Skeletal muscle tissue (tissue), 7 donors: ENCODE results near the genes MFAP1 and FRMD5.

GRCh38 chr15:41921629-41922180 is 27.9 kb upstream of the SPTBN5 start:
- PRO-cap, 3 experiments: no peak in any of the 3 experiments
- RAMPAGE, long total RNA: no peak
- RRBS, 2 experiments: no CpG with 5 or more reads among the region's 7 CpGs

- PRO-cap, 3 experiments: no peak in any of the 3 experiments
- RAMPAGE, long total RNA: no peak
Observed at GRCh38 chr15:41946863-41947197, 25.5 kb downstream of the EHD4 start.

DNA sequence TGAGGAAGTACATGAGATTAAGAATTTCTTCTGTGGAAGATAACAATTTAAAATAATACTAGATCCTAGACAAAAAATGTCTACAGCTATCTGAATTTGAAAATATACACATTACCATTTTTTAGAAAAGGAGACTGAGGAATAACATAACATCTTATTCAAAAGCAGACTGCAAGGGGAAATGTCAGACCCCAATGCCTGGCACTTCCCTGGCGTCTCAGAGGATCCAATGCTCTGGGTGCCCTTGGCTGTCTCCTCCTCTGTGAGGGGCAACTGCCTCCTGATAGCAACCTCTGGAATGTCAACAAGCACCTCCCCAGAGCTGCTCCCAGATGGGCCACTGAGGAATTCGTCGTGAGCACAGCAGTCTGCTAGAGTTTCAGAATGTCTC is 22.7 kb downstream of the EHD4 start:
- PRO-cap, 3 experiments: no peak in any of the 3 experiments
- RAMPAGE, long total RNA: no peak
- RRBS, 2 experiments: no CpG with 5 or more reads among the region's 3 CpGs

- PRO-cap, 3 experiments: no peak in any of the 3 experiments
- RAMPAGE, long total RNA: no peak
- RRBS, 2 experiments: no CpG with 5 or more reads among the region's 12 CpGs
Observed at GRCh38 chr15:42157587-42158500, 1.4 kb upstream of the PLA2G4F start.

DNA sequence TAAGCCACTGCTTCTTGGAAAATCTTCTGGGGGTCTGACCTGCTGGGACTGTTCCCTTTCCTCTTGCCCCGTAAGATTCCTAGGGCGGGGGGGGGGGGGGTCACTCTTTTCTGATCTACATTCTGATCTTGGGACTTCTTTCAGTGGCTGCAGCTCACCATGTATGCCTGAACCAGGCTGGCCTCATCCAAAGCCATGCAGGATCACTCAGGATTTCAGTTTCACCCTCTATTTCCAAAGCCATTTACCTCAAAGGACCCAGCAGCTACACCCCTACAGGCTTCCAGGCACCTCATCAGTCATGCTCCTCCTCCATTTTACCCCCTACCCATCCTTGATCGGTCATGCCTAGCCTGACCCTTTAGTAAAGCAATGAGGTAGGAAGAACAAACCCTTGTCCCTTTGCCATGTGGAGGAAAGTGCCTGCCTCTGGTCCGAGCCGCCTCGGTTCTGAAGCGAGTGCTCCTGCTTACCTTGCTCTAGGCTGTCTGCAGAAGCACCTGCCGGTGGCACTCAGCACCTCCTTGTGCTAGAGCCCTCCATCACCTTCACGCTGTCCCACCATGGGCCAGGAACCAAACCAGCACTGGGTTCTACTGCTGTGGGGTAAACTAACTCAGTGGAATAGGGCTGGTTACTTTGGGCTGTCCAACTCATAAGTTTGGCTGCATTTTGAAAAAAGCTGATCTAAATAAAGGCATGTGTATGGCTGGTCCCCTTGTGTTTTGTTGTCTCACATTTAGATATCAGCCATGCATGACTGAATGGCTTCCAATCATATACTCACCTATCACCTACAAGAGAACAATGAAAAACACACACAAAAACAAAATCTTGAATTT is 52.5 kb downstream of the CAPN3 start:
- PRO-cap, 3 experiments: no peak in any of the 3 experiments
- RAMPAGE, long total RNA: no peak
- RRBS, 2 experiments: no CpG with 5 or more reads among the region's 9 CpGs

- PRO-cap, 3 experiments: peak in 1 of 3 experiments; most common plus-strand start chr15:42458229 (in 1); most common minus-strand start chr15:42458007 (in 1)
- RAMPAGE, long total RNA: no peak
- RRBS, 2 experiments: no CpG with 5 or more reads among the region's 3 CpGs
Observed at GRCh38 chr15:42457920-42458434, 33.0 kb downstream of the ZNF106 start.

GRCh38 chr15:42508083-42508780 is 12.8 kb downstream of the SNAP23 start:
- PRO-cap, 3 experiments: no peak in any of the 3 experiments
- RAMPAGE, long total RNA: no peak
- RRBS, 2 experiments: no CpG with 5 or more reads among the region's 11 CpGs

GRCh38 chr15:42730251-42731031 is 6.5 kb downstream of the CDAN1 start:
- PRO-cap, 3 experiments: no peak in any of the 3 experiments
- RAMPAGE, long total RNA: no peak
- RRBS, 2 experiments: 77 to 81% methylated on average over 11 of the region's 23 CpGs

- PRO-cap, 3 experiments: no peak in any of the 3 experiments
- RAMPAGE, long total RNA: no peak
- RRBS, 2 experiments: no CpG with 5 or more reads among the region's 14 CpGs
Observed at GRCh38 chr15:42919616-42920118, 911 bp downstream of the TTBK2 start.

DNA sequence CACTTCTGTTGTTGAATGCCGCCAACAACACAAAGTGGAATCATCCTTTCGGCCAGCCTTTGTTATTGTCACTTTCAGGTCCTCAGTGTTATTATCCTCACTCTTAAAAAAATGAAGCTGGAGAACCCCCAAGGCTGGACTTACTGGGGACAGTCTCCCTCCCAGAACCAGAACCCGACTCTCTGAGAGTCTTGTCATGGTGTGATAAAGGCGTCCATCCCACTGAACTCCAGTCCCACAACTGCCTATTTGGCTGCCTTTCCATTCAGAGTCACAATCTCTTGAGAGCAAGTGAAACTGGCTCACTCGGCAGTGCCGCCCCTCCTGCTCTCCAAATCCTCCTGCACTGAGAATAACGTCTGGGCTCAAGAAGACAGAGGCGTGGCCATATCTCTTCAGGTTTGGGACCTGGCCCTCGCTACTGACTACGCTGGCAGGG is 1.3 kb downstream of the LCMT2 start:
- PRO-cap, 3 experiments: no peak in any of the 3 experiments
- RAMPAGE, long total RNA: no peak
- RRBS, 2 experiments: no CpG with 5 or more reads among the region's 10 CpGs

DNA sequence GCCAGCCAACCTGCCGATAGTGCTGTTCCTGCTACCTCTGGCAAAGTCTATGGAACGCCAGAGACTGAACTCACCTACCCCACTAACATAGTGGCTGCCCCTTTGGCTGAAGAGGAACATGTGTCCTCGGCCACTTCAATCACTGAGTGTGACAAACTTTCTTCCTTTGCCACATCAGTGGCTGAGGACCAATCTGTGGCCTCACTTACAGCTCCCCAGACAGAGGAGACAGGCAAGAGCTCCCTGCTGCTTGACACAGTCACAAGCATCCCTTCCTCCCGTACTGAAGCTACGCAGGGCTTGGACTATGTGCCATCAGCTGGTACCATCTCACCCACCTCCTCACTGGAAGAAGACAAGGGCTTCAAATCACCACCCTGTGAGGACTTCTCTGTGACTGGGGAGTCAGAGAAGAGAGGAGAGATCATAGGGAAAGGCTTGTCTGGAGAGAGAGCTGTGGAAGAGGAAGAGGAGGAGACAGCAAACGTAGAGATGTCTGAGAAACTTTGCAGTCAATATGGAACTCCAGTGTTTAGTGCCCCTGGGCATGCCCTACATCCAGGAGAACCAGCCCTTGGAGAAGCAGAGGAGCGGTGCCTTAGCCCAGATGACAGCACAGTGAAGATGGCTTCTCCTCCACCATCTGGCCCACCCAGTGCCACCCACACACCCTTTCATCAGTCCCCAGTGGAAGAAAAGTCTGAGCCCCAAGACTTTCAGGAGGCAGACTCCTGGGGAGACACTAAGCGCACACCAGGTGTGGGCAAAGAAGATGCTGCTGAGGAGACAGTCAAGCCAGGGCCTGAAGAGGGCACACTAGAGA is 6.6 kb downstream of the MAP1A start:
- PRO-cap, 3 experiments: no peak in any of the 3 experiments
- RAMPAGE, long total RNA: no peak
- RRBS, 2 experiments: no CpG with 5 or more reads among the region's 8 CpGs

DNA sequence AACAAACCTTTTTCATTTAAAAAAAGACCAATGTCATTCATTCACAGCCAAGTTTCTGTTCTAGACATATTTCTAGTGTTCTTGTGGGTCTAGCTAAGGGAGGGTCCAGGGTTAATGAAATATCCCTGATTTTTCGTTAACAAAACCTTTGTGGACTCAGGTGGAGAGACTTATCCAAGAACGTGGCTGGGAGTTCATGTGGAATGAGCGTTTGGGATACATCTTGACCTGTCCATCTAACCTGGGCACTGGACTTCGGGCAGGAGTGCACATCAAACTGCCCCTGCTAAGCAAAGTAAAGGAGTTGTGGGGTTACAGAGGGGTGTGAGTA is 4.2 kb downstream of the CKMT1B start:
- PRO-cap, 3 experiments: no peak in any of the 3 experiments
- RAMPAGE, long total RNA: no peak
- RRBS, 2 experiments: no CpG with 5 or more reads among the region's 4 CpGs

DNA sequence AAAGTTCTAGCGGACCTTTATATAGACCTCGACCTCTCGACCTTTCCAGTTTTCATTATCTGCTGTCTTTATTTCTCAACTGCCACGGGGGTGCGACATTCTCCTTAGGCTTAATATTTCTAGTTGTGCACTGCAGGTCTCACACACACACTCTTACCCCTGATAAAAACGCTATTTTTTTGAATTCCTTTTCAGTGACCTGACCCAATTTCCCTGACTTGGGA is 5.6 kb upstream of the CKMT1A start:
- PRO-cap, 3 experiments: no peak in any of the 3 experiments
- RAMPAGE, long total RNA: no peak
- RRBS, 2 experiments: no CpG with 5 or more reads among the region's 6 CpGs

- PRO-cap, 3 experiments: no peak in any of the 3 experiments
- RAMPAGE, long total RNA: no peak
- RRBS, 2 experiments: no CpG with 5 or more reads among the region's 3 CpGs
Observed at GRCh38 chr15:43748408-43748741, 2.1 kb downstream of the PDIA3 start.

- PRO-cap, 3 experiments: peak in 3 of 3 experiments; most common plus-strand start chr15:43824735 (in 1); most common minus-strand start chr15:43824690 (in 2)
- RAMPAGE, long total RNA: start-site peak on the minus strand at chr15:43824661-43824690, 252 and 191 reads in 2 replicates
- RRBS, 2 experiments: no CpG with 5 or more reads among the region's 42 CpGs
Observed at GRCh38 chr15:43824020-43825052, at the start of gene MFAP1. Gene MFAP1, minus strand, starts transcription at chr15:43824690.

DNA sequence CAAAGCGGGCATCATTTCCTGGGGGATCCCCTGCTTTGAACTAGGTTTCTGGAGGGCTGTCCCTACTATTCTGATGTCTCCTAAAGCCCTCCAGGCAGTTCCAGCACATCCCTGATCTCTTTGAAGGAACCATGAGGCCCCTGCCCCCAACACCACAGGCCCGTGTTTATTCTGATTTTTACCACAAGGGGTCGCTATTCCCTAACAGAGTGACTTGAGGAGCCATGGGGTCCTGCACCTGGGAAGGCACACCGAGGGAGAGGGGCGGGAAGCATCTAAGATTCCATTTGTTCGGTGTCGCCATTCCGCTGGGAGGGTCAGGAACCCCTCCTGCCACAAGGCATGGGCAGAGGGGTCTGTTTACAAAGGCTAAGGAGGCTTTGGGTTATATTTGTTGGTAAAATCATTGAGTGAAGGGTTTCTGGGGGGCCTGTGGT is 77.0 kb downstream of the WDR76 start:
- PRO-cap, 3 experiments: no peak in any of the 3 experiments
- RAMPAGE, long total RNA: no peak
- RRBS, 2 experiments: no CpG with 5 or more reads among the region's 8 CpGs

- PRO-cap, 3 experiments: peak in 1 of 3 experiments; most common minus-strand start chr15:44195261 (in 1)
- RAMPAGE, long total RNA: no peak
- RRBS, 2 experiments: 2% methylated on average over 29 of the region's 70 CpGs
Observed at GRCh38 chr15:44194933-44195903, at the start of gene FRMD5. Gene FRMD5, minus strand, starts transcription at chr15:44195271.

GRCh38 chr15:44719912-44720099 is 8.5 kb downstream of the B2M start:
- PRO-cap, 3 experiments: no peak in any of the 3 experiments
- RAMPAGE, long total RNA: no peak
- RRBS, 2 experiments: no CpG with 5 or more reads among the region's 3 CpGs

- PRO-cap, 3 experiments: no peak in any of the 3 experiments
- RAMPAGE, long total RNA: no peak
- RRBS, 2 experiments: no CpG with 5 or more reads among the region's 5 CpGs
Observed at GRCh38 chr15:44813204-44813811, 77.0 kb downstream of the TRIM69 start.

DNA sequence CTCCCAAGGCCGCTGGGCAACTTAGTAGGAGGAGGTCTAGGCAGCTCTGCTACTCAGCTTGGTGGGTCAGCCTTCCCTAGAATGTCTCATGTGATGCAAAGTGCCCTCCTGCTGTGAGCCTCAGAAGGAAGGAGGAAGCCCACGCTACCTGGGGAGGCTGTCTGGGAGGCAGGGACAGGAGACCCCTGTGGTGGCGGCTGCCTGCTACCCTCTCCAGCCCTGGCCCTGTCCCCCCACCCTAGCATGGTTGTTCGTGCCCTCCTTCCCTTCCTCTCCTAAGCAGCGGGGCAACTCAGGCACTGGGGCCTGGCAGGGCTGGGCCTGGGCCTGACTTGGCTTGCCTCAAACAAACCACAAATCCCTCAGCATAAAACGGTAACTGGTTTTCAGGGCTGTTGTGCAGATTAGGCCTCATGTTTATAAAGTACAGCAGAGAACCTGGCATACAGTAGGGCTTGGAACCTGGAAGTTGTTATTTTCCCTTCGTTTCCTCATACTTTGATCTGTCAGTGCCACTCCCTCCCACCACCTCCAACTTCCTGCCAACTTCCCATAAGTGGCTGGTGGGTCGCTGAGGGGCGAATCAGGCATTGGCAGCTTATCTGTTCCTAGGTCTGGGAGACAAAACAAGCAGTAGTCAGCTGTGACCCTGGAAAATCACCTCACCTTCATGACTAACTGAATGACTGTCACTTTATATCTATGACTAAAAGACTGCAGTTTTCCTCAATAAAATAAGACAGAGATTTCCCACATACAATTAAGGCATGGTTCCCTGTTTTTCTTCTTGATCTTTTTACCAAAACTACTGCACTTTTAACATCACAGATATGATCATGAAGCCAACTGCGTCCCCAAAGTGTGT is 94.3 kb downstream of the TRIM69 start:
- PRO-cap, 3 experiments: no peak in any of the 3 experiments
- RAMPAGE, long total RNA: no peak
- RRBS, 2 experiments: no CpG with 5 or more reads among the region's 10 CpGs